ENCODE measurements around a stretch of chr10.

DNA sequence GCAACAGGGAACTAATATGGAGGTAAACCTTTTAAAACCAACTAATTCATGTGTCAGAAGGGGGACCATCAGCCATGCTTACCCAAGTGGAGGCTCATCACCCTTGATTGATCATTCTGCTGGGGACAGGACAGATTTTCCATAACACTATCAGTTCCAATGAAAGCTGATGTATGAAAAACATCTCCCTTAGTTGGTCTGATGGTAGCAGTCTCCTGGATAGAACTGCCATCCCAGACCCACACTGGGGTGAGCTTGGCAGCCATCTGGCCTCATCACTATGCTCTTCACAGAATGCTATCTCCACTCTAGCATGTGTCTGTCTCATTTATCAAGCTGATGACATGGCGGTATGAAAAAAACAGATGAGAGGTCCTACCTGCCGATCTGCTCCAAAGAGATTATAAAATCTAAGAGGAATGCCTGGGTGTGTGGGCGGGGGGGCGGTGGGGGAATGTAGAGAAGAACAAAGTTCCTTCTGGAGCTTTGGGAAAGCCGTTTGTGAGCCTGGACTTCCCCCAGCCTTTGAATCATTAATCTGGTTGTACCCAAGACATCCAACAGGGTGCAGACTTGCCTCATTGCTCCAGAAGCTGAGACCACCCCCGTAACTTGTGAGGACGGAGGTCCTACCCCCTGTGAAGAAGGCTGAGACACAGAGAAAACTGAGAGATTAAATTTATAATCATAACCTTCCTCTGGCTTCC is 341.0 kb downstream of the KCNMA1 start:
- PRO-cap, 3 experiments = no peak in any of the 3 experiments
- RAMPAGE, long total RNA, 4 experiments = no peak in any of the 4 experiments
- RRBS = no CpG with 5 or more reads among the region's 7 CpGs

GRCh38 chr10:77391414-77392232 is 246.0 kb downstream of the KCNMA1 start:
- PRO-cap, 3 experiments = no peak in any of the 3 experiments
- RAMPAGE, long total RNA, 4 experiments = no peak in any of the 4 experiments
- RRBS = no CpG with 5 or more reads among the region's 12 CpGs

DNA sequence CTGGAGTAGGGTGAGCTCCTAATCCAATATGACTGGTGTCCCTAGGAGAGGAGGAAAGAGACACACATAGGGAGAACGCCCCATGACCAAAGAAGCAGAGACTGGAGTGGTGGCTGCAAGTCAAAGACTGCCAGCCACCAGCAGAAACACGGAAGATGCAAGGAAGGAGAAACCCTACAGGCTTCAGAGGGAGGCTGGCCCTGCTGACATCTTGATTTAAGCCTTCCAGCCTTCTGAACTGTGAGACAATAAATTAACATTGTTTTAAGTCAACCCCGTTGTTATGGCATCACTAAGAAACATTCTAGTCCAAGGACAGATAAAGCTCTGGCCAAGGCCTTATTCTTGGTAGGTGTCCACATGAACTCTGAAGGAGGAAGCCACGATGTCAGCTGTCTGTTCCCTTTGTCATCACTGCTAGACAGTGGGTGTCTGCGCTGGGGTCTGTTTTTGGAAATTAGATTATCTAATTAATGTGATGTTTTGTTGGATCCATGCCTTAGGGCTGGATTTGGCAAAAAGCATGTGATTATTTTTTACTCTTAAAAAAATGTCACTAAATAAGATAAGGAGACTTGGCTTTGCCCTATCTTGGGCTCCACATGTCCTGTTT is 214.8 kb downstream of the KCNMA1 start:
- PRO-cap, 3 experiments = no peak in any of the 3 experiments
- RAMPAGE, long total RNA, 4 experiments = no peak in any of the 4 experiments
- RRBS = no CpG with 5 or more reads among the region's 5 CpGs

- PRO-cap, 3 experiments = no peak in any of the 3 experiments
- RAMPAGE, long total RNA, 4 experiments = no peak in any of the 4 experiments
- RRBS = no CpG with 5 or more reads among the region's 9 CpGs
These were observed 170.2 kb downstream of the KCNMA1 start for GRCh38 chr10:77467212-77467950.

DNA sequence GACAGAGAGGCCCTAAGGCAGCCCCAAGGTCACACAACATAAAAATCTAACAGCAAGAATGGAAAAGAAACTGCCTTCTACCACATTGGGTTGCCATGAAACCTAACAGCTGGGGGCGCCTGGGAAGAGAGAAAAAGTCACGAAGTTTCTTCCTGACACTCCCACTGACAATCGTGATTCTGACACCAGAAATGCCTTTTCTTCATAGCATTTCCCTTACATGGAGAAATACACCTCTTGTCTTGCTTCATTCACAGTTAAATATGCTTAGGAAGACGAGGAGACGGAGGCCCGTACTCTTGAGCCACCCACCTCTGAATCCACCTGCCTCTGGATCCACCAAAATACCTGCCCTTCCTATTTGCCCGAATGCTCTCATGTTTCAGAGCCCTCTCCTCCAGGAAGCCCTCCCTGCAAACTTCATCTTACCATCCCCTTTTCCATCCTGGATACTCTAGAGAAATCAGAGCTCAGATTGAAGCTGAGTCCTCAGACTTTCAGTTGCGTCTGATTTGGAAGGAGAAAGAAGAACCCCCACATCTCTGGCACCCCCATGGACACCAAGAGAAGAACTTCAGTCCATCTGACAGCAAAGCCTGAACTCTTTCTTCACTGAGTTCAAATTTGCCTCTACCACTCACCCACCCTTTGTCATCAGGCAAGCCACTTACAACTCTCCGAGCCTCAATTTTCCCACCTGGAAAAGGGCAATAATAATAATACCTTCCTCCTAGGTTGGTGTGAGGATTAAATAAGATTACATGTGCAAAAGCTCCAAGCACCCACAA is 135.4 kb downstream of the KCNMA1 start:
- PRO-cap, 3 experiments = no peak in any of the 3 experiments
- RAMPAGE, long total RNA, 4 experiments = no peak in any of the 4 experiments
- RRBS = no CpG with 5 or more reads among the region's 9 CpGs

GRCh38 chr10:77529873-77530354 is 107.7 kb downstream of the KCNMA1 start:
- PRO-cap, 3 experiments = peak in 1 of 3 experiments; most common plus-strand start chr10:77530119 (in 1); most common minus-strand start chr10:77530018 (in 1)
- RAMPAGE, long total RNA, 4 experiments = no peak in any of the 4 experiments
- RRBS = no CpG with 5 or more reads among the region's 7 CpGs

DNA sequence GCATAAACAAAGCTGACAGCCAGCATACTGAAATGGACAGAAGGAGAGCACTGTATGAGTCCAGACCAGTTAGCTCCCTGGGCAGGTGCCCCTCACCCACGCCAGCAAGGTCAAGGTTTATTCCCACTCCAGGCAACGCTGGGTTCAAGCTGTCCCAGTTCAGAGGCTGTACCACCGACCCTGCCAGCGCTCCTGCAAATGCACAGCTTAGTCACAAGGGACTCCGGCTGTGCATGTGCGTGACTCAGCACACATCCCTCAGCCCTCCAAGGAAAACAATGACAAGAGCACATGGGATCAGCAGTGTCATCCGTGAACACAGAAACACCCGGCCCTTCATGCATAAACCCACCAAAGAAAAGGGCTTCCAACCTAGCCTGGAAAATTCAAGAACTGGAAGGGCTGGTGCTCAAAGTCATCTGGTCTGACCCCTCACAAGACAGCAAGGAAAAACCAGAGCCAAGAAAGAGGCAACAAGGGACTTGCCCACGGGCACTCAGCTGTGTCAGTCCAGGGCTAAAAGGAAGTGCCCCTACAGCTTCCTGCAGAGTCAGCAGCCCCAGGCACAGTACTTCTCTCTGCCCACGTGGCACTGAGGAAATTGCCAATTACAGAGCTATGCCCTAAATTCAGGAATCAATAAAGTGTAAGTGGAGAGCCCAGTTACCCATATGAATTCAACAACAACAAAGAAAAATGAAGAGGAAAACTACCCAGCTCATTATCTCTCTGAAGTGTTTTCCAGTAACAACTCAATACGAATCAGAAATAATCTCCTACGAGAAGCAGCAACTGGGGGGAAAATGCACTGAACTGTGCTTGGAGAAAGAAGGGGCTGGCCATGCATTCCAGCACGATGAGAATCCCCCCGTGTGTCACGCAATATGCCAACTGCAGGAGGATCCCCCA is 106.0 kb downstream of the KCNMA1 start:
- PRO-cap, 3 experiments = peak in 2 of 3 experiments; most common plus-strand start position 281 of the sequence (in 1); most common minus-strand start position 421 of the sequence (in 2)
- RAMPAGE, long total RNA, 4 experiments = no peak in any of the 4 experiments
- RRBS = 82% methylated on average over 4 of the region's 15 CpGs

DNA sequence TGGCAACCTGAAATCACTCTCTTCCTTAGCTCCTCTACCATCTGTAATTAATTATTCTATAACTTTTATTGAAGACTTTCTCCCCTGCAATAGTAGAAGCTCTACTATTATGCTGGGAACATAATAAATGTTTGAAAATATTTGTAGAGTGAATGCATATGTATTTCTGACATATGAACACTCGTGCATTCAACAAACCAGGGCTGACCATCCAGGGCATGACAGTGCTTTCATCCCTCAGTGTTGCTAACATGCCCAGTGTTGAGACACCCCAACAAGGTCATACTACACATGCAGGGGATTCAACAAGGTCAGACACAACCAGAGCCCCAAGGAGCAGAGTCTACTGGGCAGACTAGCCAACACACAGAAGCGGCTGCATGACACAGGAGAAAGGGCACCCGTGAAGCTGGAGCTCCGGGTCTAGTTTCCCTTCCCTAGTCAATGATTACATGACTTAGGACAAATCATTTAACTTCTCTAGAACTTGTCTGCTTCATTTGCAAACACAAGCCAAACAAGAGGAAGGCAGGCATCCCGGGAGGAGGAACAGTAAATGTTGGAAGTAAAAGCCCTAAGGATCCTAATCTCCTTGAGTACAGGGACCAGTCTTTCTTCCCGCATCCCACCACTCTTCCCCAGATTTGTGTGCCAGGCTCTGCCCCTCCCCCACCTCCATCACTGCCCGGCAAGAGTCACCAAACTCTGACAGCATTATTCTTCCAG is 104.5 kb downstream of the KCNMA1 start:
- PRO-cap, 3 experiments = peak in 2 of 3 experiments; most common plus-strand start position 516 of the sequence (in 2); most common minus-strand start position 430 of the sequence (in 1)
- RAMPAGE, long total RNA, 4 experiments = no peak in any of the 4 experiments
- RRBS = 57% methylated on average over 1 of the region's 7 CpGs

GRCh38 chr10:77832242-77832684 is 94.3 kb downstream of the DLG5 start:
- PRO-cap, 3 experiments = peak in 2 of 3 experiments; most common plus-strand start chr10:77832452 (in 1); most common minus-strand start chr10:77832470 (in 2)
- RAMPAGE, long total RNA, 4 experiments = no peak in any of the 4 experiments
- RRBS = no CpG with 5 or more reads among the region's 2 CpGs

DNA sequence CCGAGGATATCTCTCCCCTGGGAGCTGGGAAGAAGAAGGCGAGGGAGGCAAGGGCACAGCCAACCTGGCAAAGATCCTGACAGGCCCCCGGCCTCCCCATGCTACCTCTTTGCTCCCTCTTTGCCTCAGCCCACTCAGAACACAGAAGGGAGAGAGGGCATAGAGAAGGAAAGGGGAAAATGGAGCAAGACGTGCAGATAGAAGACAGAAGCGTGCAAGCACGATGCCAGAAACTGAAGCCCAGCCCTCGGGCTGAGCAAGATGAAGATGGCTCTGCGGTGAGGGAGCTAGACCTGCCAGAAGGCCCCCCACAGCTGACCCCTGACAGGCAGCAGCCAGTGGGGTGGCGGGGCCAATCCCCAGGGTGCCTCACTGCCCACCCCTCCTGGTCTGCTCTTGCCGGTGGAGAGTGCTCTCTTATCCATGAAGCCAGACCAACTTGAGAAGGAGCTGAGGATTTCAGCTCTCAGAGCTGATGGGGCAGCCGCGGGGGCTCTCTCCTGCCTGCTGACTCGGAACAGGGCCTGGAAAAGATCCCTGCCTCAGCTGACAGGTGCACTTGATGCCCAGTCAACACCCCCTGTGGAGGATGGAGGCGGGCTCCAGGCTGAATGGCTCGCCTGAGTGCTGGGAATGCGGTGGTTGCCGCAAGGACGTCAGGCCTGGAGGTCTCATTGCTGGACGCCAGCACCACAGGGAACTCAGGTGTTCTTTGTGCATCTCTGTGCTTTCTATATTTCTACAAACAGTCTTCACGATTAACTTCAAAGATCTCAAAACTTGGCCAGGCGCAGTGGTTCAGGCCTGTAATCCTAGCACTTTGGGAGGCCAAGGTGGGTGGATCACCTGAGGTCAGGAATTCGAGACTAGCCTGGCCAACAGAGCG is 87.9 kb downstream of the DLG5 start:
- PRO-cap, 3 experiments = peak in 1 of 3 experiments; most common plus-strand start position 30 of the sequence (in 1)
- RAMPAGE, long total RNA, 4 experiments = no peak in any of the 4 experiments
- RRBS = no CpG with 5 or more reads among the region's 23 CpGs

- PRO-cap, 3 experiments = peak in 1 of 3 experiments; most common plus-strand start chr10:77870130 (in 1); most common minus-strand start chr10:77869935 (in 1)
- RAMPAGE, long total RNA, 4 experiments = no peak in any of the 4 experiments
- RRBS = no CpG with 5 or more reads among the region's 6 CpGs
These were observed 56.6 kb downstream of the DLG5 start for GRCh38 chr10:77869845-77870555.

- PRO-cap, 3 experiments = no peak in any of the 3 experiments
- RAMPAGE, long total RNA, 4 experiments = no peak in any of the 4 experiments
- RRBS = no CpG with 5 or more reads among the region's 9 CpGs
These were observed 3.7 kb downstream of the RPS24 start for GRCh38 chr10:78036981-78038107.

DNA sequence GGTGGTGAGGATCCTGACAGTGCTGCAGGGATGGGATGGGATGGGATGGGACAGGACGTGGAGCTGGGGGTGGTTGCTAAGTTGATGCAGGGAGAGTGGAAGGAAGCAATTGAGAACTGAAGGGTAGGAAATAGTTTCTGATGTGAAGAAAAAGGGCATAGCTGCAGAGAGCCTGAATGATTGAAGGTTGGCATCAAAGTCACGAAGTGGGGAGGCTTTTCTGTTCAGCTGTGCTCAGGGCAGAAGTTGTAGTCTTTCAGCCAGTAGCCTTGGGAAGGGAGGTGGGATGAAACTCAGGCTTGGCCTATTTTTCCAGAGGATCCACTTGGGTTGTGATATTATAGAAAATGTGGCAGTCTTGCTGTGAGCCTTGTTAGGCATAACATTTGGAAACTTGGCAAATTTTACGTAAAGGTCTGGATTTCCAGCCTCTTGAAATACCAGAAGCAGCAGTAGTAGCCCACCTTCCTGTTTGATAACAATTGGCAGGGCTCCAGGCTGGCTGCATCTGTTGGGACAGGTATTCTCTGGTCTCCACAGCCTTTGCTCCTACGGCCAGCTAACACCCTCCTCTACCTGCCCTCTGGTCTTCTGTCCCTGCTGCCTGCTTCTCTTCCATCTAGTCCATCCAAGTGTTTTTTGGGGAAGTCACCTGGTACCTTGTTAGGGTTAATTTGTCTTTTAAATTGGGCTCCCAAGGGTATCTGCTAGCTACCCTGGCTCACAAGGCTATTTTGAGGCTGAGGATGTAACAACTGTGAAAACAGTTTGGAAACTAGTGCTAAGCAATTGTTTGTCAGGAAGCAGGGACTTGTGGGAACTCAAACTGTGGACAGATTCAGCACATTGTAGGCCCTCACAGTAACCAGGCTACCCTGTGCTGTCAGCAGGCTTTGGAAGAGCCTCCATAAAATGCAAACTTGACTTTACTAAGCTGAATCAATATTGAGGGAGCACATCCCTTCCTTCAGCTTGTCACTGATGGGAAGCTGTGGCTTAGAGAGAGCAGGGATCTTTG is 8.3 kb downstream of the RPS24 start:
- PRO-cap, 3 experiments = no peak in any of the 3 experiments
- RAMPAGE, long total RNA, 4 experiments = no peak in any of the 4 experiments
- RRBS = no CpG with 5 or more reads among the region's 4 CpGs

DNA sequence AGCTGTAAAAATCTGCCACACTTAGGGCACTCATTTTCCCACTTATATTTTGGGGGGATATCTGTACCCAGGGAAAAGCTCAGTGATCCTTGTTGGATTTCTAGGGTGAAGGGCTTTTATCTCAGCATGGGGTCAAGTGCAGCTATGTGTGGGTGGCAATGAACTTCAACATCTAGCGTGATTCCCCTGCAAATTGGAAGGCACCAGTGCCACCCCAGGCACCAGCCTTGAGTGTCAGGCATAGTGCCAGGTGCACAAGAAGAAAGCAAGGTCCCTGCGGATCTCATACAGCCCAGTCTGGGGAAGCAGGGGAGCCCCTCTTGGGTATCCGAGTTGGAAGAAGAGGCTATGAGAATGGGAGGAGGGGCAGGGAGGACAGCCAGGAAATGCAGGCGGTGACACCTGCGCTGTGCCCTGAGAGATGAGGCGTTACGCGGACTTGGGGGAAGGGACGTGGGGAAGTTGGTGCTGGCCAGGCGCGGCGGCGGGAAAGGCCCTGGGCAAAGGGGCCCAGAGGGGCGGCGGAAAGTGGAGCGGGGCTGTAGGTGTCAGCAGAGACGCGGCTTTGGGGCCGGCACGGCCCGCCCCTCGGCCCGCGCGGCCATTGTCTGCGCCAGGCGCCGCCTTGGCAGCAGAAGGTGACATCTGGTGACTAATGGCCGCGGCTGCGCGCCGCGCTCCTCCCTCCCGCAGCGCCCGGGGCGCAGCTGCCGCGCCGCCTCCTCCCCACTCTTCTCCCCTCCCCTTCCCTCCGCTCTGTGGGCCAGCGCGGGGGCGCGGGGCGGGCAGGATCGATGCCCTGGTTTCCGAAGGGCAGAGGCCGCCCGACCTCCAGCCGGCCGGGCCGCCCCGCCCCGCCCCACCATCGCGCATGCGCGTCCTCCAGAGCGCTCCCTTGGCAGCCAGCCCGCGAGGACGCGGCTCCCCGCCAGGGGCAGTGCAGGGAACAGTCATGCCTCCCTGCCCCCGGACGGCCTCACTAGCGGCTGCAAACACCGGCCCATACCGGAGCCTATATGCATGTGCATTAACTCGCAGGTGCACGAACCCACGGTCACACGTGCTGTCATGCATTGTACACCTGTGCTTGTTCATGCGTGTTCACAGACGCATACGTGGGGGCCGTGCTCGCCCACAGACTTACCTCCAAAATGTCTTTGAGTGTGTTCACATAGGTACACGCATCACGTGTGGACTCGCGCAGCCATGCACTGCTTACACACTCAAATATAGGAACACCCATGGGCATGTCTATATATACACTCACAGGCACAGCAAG is 269.4 kb downstream of the RPS24 start:
- PRO-cap, 3 experiments = peak in 3 of 3 experiments; most common plus-strand start position 607 of the sequence (in 2); most common minus-strand start position 826 of the sequence (in 3)
- RAMPAGE, long total RNA, 4 experiments = no peak in any of the 4 experiments
- RRBS = no CpG with 5 or more reads among the region's 84 CpGs

DNA sequence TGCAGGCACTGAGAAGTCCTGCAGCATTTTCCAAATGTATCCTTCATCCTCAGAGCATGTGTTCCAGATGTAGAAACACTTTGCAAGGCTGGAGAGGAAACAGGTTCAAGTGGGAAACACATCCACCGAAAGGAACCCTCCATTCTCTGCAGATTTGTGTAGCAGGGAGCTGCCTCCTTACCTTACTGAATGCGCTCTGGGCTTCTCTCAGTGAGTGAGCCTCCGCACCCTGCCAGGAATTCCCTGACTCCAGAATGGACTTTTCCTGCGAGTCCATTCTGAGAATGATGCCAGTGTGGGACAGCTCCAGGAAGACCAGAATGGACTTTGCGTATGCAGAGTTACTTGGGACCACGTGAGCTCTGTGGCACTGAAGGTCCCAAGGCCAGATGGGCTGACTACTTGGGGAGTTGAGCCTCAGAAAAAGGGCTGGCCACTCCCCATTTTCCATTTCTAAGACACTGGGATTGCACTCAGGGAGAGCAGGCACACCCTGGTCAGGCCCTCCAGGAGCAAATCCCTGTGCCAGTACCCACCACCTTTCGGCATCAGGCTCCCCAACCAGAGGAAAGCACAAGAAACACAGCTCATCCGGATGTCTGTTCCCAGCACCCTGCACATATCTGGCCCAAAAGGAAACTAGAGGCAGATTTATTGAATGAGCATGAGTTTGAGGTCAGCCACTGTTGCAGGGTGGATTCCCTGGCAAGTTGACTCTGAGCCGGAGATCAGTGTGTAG is 324.7 kb upstream of the ZMIZ1 start:
- PRO-cap, 3 experiments = peak in 2 of 3 experiments; most common plus-strand start position 451 of the sequence (in 1); most common minus-strand start position 313 of the sequence (in 1)
- RAMPAGE, long total RNA, 4 experiments = no peak in any of the 4 experiments
- RRBS = 0% methylated on average over 1 of the region's 9 CpGs

GRCh38 chr10:79007810-79008322 is 60.9 kb upstream of the ZMIZ1 start:
- PRO-cap, 3 experiments = no peak in any of the 3 experiments
- RAMPAGE, long total RNA, 4 experiments = no peak in any of the 4 experiments
- RRBS = no CpG with 5 or more reads among the region's 3 CpGs

GRCh38 chr10:79091339-79091854 is 22.6 kb downstream of the ZMIZ1 start:
- PRO-cap, 3 experiments = no peak in any of the 3 experiments
- RAMPAGE, long total RNA, 4 experiments = no peak in any of the 4 experiments
- RRBS = no CpG with 5 or more reads among the region's 7 CpGs

GRCh38 chr10:79098373-79098705 is 29.6 kb downstream of the ZMIZ1 start:
- PRO-cap, 3 experiments = no peak in any of the 3 experiments
- RAMPAGE, long total RNA, 4 experiments = no peak in any of the 4 experiments
- RRBS = no CpG with 5 or more reads among the region's 7 CpGs

DNA sequence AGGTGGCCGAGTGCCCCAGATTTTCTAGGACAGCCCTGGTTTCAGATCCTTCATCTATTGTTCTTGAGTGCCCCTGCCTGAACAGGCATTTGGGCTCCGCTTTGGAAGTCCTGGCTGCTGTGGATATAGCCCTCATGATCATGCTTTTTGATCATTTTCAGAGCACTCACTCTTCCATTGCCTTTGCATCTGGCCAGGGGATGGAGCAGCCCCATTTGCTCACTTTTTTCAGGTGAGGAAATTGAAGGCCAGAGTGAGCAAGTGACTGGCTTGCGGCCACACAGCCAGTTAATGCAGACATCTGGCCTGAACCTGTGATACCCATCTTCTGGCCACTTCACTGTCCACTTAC is 38.1 kb downstream of the ZMIZ1 start:
- PRO-cap, 3 experiments = no peak in any of the 3 experiments
- RAMPAGE, long total RNA, 4 experiments = no peak in any of the 4 experiments
- RRBS = no CpG with 5 or more reads among the region's 3 CpGs

GRCh38 chr10:79112805-79113991 is 44.4 kb downstream of the ZMIZ1 start:
- PRO-cap, 3 experiments = peak in 3 of 3 experiments; most common plus-strand start chr10:79113372 (in 1); most common minus-strand start chr10:79113284 (in 2)
- RAMPAGE, long total RNA, 4 experiments = no peak in any of the 4 experiments
- RRBS = 5% methylated on average over 3 of the region's 19 CpGs

Data from adrenal gland (tissue), 7 donors.